HCT116 (cell line): ENCODE measurements around a stretch of chr6.

- RRBS: no CpG with 5 or more reads among the region's 8 CpGs
Measured at GRCh38 chr6:139530925-139531605, 156.6 kb upstream of the CITED2 start.

- RRBS: no CpG with 5 or more reads among the region's 5 CpGs
Measured at GRCh38 chr6:139981806-139982186, 607.3 kb upstream of the CITED2 start.

- RRBS: no CpG with 5 or more reads among the region's 5 CpGs
Measured at GRCh38 chr6:141483455-141484061, 649.2 kb upstream of the GJE1 start.

DNA sequence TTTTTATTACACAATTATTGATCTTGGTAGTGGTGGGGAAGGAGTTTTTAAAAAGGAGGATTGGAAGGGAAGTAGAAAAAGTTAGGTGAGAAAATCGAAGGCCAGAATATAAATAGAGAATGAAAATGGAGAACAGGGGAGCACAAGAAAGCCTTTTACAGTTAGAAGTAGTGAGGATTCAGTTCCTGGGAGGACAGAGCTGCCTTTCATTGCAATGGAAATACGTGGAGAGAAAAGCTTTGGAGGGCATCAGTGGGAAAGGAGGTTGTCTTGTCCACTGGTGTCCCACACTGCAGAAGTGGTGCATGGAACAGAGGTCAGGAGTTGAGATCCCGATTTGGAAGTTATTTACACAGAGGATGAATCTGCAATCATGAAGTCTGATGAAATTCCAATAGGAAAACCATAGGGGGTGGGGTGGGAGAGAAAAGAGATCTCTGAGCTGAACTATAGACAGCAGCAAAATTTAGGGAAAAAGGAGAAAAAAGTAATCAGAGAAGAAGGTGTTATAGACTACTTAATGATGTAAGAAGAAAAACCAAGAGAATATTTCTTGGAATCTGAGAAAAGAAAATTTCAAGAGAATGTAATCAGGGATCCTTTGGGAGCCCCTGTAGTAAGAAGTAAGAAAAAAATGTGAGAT, 33.6 kb downstream of the ADGRG6 start:
- RRBS: no CpG with 5 or more reads among the region's 3 CpGs

- RRBS: no CpG with 5 or more reads among the region's 21 CpGs
Measured at GRCh38 chr6:142769488-142770403, 175.2 kb downstream of the HIVEP2 start.

- RRBS: no CpG with 5 or more reads among the region's 10 CpGs
Measured at GRCh38 chr6:142774371-142775280, 170.3 kb downstream of the HIVEP2 start.

- RRBS: no CpG with 5 or more reads among the region's 6 CpGs
Measured at GRCh38 chr6:142827166-142827539, 117.8 kb downstream of the HIVEP2 start.

GRCh38 chr6:142878293-142878934, 66.6 kb downstream of the HIVEP2 start:
- RRBS: no CpG with 5 or more reads among the region's 6 CpGs

- RRBS: no CpG with 5 or more reads among the region's 4 CpGs
Measured at GRCh38 chr6:142879473-142880230, 65.3 kb downstream of the HIVEP2 start.

DNA sequence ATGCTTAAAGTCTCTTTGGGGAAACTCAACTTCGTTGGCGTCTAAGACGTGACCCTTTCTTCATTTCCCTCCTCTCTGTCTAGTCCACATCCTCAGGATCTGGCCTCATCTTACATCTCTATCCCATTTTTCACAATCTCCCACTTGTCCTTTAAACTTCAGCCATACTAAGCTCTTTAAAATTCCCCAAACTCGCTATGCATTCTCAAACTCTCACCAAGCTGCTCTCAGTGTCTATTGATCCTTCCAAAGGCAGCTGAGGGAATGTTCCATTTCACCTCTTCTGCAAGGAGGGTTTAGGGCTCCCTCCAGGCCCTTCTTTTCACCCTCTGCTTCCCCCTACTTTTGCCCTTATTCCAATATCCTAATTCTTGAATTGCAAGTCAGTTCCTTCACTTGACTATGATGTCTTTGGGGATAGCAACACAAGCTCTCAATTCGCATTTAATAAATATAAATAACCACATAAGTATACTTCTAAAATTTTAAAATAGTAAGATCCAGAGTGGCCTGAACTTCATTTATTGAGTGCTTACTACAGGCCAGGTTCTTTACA, 22.9 kb downstream of the HIVEP2 start:
- RRBS: no CpG with 5 or more reads among the region's 5 CpGs

- RRBS: no CpG with 5 or more reads among the region's 9 CpGs
Measured at GRCh38 chr6:143058681-143059587, 1.8 kb upstream of the AIG1 start.

- RRBS: no CpG with 5 or more reads among the region's 3 CpGs
Measured at GRCh38 chr6:143097924-143098564, 37.4 kb downstream of the AIG1 start.

DNA sequence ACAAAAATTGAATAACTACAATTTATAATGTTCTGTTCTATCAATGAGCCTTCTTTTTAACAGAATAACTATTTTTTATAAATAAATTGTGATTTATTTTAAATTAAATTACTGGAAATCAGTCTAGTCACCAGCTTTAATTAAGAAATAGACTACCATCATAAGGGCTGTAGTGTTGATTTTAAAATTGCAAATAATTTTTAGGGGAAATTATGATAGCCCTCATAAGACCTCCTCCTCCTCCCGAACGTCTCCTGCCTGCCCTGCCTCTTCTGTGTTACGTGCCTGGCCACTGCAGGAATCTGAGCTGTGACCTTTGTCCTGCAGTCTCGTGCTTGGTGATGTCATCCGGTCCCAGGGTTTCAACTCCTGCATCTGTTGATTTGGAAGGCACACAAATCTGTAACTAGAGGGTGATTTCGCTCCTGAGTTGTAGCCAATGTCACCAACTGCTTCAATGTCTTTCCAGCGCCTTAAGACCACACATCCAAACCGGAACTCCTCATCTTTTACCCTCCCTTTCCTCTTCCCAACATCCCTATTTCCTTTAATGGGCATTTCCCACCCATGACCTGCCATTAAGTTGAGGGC, 163.2 kb downstream of the AIG1 start:
- RRBS: no CpG with 5 or more reads among the region's 8 CpGs

DNA sequence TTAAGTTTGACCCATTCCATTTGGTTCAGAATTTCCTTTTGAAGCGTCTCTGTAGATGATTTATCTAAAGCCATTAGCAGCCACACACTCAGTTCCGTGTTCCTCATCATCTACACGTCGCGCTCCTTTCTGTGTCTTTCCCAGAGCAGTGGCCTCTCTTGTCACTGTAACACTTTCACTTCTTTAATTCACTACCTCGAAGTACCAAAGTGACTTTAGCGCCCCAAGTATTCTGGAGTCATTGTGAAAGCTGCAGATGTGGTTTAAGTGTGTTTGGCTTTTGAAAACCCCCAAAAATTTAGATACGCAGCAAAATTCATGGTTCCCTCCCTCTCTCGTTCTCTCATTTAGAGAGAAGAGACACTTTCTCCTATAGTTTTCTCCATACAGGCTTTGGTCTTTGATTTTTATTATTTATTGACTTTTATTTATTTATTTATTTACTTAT, 55.5 kb upstream of the FUCA2 start:
- RRBS: no CpG with 5 or more reads among the region's 9 CpGs

DNA sequence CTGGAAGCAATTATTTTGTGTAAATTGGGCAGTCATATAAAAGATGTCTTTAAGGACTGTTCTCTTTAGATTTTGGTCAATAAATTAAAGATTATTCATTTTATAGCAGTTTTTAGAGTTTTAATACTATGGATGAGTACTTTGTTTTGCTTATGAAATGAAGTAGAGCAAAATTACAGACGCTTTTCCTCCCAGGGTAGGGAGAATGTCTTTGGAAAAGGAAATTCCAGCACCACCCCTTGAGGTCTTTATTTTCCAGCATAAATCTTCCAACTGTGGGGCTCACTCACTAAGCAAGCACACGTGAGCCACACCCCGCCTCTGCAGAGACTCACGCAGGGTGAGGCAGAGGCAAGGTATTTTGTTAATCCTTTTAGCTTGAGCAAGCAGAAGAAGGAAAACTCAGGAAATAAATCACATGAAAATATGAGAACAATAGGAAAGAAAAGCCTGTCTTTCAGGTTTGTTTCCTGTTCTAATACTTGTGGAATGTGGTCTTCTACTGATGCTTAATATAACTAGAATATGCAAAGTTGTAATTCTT, 4.2 kb upstream of the PHACTR2 start:
- RRBS: no CpG with 5 or more reads among the region's 4 CpGs

DNA sequence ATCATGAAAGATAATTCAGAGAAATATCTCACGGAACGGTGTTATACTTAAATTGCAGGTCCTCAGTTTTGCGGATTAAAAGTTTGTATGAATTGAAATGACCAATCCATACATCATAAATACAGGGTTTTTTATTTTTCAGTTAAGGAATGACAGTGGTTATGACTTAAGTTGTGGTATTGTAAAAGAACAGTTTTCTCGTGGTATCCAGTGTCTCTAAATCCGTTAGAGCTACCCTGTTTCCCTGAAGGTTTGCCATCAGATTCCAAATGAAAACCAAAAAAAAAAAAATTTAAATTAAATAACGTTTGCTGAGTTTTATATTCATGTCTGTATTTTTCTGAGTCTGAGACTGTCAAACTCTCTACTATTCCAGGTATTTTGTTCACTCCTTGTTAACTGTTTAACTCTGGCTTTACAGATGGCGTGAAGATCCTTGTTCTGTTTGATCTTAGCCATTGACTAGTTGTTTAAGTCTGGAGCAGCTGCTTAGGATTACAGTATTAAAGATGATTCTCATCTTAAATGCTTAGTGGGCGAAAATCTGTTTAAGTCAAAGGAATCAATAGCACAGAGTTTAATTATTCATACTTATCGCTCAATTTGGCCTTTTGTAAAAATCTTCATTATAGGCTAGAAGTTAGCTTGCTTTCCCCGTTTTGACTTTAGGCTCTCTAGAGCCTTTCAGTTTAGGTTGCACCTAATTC, 2.3 kb downstream of the PHACTR2 start:
- RRBS: no CpG with 5 or more reads among the region's 10 CpGs

- RRBS: no CpG with 5 or more reads among the region's 7 CpGs
Measured at GRCh38 chr6:144054985-144056019, 40.1 kb downstream of the SF3B5 start.

DNA sequence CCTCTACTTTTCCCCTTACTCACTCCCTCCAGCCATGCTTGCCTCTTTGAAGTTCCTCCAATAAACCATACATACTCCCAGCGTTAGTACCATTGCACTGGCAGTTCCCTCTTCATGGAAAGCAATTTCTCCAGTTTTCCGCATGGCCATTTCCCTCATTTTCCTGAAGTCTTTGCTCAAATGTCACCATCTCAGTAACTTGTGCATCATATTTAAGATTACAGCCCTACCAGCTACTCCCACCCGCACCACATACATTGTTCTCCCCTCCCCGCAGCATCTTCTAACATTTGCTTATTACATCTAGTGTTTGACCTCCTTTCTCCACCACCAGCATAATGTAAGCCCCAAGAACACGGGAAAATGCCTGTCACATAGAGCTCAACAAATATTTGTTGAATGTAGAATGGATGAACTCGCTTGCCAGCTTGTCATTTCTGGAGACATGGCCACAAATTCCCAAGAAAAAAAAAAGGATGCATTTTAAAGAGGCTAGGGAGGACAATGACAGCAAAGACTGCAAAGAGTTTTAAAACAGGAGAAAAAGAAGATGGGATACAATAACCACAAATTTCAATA, 1.2 kb downstream of the SF3B5 start:
- RRBS: no CpG with 5 or more reads among the region's 6 CpGs

- RRBS: no CpG with 5 or more reads among the region's 7 CpGs
Measured at GRCh38 chr6:144151682-144152501, 1.6 kb downstream of the STX11 start.